ENCODE measurements around the genes ZC3H7A and GSPT1.

GRCh38 chr16:11793482-11794265, 3.4 kb downstream of the ZC3H7A start:
- RRBS, result no CpG with 5 or more reads among the region's 7 CpGs

GRCh38 chr16:11796345-11797373, at the start of gene ZC3H7A:
ZC3H7A (minus strand) TSS chr16:11797258.
- RRBS, result 2% methylated on average over 36 of the region's 123 CpGs

DNA sequence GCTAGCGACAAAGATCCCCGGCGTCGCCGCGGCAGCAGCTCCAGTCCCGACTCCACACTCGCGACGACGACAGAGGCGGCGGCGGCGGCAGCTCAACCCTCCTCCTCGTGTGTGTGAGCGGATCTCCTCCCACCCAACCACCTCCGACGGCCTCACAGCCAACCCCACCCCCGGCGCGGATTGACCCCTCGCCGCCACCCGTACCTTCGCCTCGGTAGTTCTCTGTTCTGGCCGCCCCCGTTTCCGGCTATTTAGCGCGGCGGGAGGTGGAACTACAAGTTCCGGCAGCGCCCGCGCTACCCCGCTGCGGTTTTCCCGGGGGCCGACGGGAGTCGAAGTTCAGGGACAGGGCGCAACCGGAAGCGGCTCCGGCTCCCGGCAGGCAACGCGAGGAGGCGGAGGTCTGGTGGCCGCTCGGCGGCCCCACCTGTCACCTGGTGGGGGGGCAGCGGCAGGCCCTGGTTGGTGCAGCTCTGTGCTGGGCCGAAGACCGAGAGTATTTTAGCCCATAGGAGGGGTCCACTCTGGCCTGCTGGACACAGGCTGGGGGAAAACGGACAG, at the start of gene GSPT1:
Gene GSPT1, minus strand, starts transcription at position 119 of the 561 bp plus-strand sequence.
- RRBS, result 1% methylated on average over 19 of the region's 58 CpGs

DNA sequence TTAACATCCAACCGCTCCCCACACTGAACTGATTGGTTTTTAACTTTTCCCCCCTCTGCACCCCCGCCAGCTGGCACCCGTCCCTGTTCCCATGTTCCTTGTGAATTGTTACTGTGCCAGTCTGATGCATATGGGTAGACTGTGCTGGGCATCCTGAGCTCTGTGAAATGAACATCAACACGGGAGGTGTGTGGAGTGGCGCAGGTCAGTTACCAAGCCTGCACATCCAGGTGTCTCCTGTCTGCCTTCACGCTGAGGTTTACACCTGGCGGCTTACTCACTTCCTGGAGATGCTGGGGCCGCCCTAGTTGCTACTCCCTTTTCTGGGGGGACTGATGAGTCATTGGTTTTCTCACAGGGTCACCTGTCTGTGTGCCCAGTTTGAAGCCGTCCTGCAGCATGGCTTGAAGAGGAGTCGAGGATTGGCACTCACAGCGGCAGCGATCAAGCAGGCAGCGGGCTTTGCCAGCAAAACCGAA, 50.5 kb downstream of the SNX29 start:
- RRBS, result no CpG with 5 or more reads among the region's 14 CpGs

DNA sequence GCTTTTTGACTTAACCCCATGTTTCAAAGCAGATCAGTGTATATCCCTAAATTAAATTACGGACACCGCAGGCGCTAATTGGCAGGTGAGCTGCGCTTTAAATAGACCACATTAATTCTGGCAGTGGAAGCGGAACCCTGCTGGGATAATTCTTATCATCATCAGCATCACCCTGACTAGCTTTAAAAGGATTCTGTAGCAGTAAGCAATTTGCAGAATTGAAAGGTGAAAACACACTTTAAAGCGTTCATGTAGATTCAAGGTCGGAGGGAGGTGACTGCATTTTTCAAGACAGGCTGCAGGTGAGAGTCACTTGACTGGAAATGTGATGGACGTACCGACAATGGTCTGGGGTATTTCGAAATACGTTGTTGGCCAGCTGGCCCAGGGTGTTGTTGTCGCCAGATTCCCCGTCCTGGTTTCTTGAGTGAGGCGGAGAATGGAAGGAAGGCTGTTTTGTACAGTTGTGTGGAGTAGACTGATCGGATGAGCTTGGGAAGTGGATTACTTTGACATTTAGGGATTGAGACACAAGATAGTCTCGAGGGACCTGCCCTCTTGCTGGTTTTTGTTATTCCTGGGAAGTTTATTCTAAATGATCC, 62.1 kb downstream of the SNX29 start:
- RRBS, result no CpG with 5 or more reads among the region's 16 CpGs

- RRBS, result no CpG with 5 or more reads among the region's 20 CpGs
Observed at GRCh38 chr16:12078679-12079492, 102.4 kb downstream of the SNX29 start.

DNA sequence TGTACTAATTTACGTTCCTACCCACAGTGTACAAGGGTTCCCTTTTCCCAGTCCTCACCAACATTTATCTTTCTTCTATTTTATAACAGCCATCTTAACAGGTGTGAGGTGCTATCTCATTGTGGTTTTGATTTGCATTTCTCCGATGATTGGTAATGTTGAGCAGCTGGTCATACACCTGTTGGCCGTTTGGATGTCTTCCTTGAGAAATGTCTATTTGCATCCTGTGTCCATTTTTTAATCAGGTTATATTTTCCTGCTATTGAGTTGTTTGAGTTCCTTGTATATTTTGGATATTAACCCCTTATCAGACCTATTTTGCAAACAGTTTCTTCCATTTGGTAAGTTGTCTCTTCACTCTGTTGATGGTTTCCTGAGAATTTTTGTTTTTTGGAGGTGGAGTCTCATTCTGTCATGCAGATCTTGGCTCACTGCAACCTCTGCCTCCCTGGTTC, 279.5 kb downstream of the SNX29 start:
- RRBS, result no CpG with 5 or more reads among the region's 3 CpGs

DNA sequence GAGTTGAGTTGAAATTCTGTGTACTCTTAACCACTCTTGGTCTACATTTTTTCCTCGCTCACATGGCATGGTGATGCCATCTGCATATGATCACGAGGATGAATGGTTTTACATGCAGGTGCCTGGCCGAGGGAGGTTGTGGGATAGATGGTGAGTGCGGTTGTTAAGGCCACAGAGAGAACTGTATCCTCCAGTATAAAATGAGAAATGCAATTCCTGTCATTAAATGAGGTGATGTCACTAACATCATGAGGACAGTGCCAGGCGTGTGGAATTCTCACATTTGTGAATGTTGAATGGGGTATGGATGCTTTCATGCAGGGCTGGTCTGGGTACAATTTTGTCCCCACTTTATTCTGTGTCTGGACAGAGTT, 330.6 kb downstream of the SNX29 start:
- RRBS, result no CpG with 5 or more reads among the region's 5 CpGs

DNA sequence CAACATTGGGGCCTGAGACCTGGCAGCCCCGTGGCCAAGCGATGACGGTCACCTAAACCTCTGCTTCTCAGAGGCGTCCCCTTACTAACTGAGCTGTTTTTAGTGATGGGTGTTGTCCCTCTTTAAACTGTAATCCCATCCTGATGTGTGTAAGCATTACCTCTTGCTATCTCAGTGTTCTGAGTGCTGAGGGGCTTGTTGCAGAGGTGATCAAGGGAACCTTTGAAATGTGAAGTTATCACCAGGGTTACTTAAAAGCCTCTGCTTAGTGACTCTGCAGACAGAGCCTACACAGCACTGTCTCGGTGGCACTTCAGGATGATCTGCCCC, 370.4 kb downstream of the SNX29 start:
- RRBS, result no CpG with 5 or more reads among the region's 5 CpGs

DNA sequence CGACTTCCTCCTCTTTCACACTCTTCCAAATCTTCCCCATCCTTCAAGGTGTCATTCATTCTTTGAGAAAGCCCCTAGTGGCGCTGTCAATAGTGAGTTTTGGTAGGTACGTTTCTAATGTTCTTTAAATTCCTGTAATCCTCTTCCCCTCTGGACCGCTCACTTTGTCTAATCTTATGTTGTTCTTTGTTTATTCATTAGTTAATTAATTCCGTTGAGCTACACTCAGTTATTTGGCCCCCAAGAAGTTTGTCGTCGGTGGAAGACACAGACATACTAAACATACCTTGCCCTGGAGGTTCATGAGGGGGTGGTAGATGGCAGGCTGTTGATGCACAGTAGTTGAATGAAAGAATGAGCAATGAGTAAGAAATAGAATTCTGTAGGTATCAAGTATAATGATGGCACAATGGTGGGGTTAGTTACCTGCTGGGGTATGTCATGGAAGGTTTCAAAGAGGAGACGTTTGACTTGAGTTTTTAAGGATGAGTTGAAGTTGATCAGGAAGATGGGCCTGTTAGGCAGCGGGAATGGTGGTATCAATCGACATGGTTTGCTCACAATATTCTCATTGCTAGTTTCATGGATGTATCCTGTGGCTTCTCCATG, 395.8 kb downstream of the SNX29 start:
- RRBS, result no CpG with 5 or more reads among the region's 10 CpGs

GRCh38 chr16:12753101-12753834, 50.4 kb downstream of the CPPED1 start:
- RRBS, result no CpG with 5 or more reads among the region's 12 CpGs

DNA sequence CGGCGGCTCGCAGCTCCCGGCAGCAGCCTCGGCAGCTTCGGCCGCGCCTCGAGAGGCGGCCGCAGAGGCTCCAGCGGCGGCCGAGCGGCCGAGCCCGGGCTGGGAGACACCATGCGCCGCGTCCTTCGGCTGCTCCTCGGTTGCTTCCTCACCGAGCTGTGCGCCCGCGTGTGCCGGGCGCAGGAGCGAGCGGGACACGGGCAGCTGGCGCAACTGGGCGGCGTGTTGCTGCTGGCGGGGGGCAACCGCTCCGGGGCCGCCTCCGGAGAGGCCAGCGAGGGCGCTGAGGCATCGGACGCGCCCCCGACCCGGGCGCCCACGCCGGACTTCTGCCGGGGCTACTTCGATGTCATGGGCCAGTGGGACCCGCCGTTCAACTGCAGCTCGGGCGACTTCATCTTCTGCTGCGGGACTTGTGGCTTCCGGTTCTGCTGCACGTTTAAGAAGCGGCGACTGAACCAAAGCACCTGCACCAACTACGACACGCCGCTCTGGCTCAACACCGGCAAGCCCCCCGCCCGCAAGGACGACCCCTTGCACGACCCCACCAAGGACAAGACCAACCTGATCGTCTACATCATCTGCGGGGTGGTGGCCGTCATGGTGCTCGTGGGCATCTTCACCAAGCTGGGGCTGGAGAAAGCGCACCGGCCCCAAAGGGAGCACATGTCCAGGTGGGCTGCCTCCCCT, 701 bp downstream of the SHISA9 start:
- RRBS, result 34% methylated on average over 52 of the region's 74 CpGs

GRCh38 chr16:14073262-14073743, 2.2 kb downstream of the MRTFB start:
- RRBS, result no CpG with 5 or more reads among the region's 3 CpGs

- RRBS, result no CpG with 5 or more reads among the region's 5 CpGs
Observed at GRCh38 chr16:14109069-14109593, 38.0 kb downstream of the MRTFB start.

DNA sequence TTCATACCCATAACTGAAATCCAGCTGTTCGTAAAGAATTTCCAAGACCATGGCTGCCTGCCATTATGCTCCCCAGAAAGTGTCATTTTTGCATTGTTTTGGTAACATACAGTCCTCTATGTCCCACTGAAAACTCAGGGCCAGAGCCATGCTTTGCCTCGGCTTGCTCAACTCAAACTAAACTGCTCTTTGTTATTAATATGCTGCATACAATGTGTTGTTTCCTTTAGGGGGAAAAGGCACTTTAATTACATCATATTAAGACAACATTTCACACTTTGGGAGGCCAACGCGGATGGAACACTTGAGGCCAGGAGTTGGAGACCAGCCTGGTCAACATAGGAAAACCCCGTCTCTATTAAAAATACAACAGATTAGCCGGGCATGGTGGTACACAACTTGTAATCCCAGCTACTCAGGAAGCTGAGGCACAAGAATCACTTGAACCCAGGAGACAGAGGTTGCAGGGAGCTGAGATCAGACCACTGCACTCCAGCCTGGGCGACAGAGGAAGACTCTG, 132.2 kb downstream of the MRTFB start:
- RRBS, result no CpG with 5 or more reads among the region's 7 CpGs

GRCh38 chr16:14240164-14240604, 169.1 kb downstream of the MRTFB start:
- RRBS, result no CpG with 5 or more reads among the region's 10 CpGs

- RRBS, result 97% methylated on average over 6 of the region's 25 CpGs
Observed at GRCh38 chr16:14307669-14308783, 236.9 kb downstream of the MRTFB start.

GRCh38 chr16:14427462-14428137, 202.5 kb downstream of the PARN start:
- RRBS, result no CpG with 5 or more reads among the region's 11 CpGs

- RRBS, result no CpG with 5 or more reads among the region's 20 CpGs
Observed at GRCh38 chr16:14486559-14487325, 143.3 kb downstream of the PARN start.

- RRBS, result no CpG with 5 or more reads among the region's 4 CpGs
Observed at GRCh38 chr16:14530661-14531059, 99.4 kb downstream of the PARN start.

Data from HTR-8/SVneo (cell line).